Astrocyte (in vitro differentiated cells and primary cell): ENCODE results near the gene ABCC3.

DNA sequence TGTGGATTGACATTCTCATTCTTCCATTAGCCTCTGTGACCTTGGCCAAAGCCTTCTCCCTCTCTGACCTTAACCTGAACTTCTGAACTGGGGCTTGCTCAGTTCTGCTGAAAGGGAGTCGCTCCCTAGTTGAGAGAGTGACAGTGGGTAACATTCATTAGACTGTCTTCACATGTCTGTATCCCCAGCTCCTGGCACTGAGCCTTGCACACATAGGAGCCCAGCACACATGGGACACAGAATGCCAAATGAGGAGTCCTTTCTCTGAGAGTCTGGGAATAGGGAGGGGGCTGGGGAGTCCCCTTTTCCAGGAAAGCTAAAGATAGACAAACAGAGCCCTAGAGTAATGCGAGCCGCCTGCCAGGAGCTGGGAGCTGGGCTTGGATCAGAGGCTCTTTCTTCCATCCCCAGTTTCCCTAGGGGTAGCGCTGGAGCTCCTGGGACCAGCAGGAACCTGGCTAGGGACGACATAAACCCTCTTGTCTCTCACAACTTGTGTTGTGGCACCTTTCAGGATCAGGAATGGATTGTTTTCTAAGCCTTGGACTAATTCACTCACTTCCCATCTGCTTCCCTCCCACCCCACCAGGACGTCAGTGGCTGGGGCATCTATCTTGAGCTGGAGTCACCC lies 2.5 kb downstream of the TAC4 start:
- PRO-cap = no peak
- RRBS, 2 experiments = no CpG with 5 or more reads among the region's 6 CpGs

DNA sequence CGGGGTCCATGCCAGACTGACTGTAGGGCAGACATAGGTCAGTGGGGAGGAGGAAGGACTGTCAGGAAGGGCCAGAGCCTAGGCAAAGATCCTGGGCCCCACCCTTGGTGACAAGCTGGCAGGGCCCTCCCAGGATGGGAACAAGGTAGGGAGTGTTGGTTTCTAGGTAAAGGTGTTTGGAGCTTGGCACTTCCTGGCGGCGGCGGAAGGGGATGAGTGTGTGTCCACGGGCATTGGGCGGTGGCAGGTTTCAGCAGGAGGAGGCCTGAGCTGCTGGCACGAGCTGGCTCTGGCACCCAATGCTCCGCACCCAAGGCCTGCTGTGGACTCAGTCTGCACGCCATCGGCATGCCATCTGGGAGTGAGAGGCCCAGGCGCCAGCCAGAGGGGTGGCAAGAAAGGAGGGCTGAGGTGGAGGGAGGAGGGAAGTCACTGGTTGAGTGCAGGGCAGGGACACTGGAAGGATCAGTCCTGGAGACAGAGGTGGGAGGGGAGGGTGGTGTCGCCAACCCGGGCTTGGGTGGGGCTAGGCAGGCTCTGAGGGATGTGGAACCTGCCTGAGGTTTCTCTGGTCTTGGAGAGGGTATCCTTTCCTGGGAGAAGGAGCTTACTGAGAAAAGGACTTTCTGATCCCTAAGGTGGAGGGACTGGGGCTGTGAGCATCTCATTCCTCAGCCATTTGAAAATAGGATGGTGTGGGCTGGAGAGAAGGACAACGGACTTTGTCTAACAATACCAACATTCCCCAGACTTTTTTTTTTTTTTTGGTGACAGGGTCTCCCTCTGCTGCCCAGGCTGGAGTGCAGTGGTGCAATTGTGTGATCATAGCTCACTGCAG lies 47.0 kb upstream of the TAC4 start:
- PRO-cap = no peak
- RRBS, 2 experiments = no CpG with 5 or more reads among the region's 14 CpGs

- PRO-cap = no peak
- RRBS, 2 experiments = no CpG with 5 or more reads among the region's 8 CpGs
Observed at GRCh38 chr17:50037634-50038092, 18.2 kb upstream of the ITGA3 start.

DNA sequence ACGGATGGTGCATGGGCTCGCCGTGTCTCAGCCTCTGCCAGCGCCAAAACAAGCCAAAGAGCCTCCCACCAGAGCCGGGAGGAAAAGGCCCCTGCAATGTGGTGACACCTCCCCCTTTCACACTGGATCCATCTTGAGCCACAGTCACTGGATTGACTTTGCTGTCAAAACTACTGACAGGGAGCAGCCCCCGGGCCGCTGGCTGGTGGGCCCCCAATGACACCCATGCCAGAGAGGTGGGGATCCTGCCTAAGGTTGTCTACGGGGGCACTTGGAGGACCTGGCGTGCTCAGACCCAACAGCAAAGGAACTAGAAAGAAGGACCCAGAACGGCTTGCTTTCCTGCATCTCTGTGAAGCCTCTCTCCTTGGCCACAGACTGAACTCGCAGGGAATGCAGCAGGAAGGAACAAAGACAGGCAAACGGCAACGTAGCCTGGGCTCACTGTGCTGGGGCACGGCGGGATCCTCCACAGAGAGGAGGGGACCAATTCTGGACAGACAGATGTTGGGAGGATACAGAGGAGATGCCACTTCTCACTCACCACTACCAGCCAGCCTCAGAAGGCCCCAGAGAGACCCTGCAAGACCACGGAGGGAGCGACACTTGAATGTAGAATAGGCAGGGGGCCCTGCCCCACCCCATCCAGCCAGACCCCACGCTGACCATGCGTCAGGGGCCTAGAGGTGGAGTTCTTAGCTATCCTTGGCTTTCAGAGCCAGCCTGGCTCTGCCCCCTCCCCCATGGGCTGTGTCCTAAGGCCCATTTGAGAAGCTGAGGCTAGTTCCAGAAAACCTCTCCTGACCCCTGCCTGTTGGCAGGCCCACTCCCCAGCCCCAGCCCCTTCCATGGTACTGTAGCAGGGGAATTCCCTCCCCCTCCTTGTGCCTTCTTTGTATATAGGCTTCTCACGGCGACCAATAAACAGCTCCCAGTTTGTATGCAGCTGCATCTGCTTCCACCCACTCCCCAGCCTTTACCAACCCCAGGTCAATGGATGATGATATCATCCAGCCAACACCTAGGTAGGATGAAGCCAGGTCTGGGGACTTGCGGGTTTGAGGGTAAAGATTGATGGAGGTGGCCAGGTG lies 5.3 kb upstream of the PDK2 start:
- PRO-cap = unidirectional peak, plus-strand start at position 243 of the sequence
- RRBS, 2 experiments = 82% methylated on average over 2 of the region's 22 CpGs; no CpG with 5 or more reads in 1 of the 2 experiments

DNA sequence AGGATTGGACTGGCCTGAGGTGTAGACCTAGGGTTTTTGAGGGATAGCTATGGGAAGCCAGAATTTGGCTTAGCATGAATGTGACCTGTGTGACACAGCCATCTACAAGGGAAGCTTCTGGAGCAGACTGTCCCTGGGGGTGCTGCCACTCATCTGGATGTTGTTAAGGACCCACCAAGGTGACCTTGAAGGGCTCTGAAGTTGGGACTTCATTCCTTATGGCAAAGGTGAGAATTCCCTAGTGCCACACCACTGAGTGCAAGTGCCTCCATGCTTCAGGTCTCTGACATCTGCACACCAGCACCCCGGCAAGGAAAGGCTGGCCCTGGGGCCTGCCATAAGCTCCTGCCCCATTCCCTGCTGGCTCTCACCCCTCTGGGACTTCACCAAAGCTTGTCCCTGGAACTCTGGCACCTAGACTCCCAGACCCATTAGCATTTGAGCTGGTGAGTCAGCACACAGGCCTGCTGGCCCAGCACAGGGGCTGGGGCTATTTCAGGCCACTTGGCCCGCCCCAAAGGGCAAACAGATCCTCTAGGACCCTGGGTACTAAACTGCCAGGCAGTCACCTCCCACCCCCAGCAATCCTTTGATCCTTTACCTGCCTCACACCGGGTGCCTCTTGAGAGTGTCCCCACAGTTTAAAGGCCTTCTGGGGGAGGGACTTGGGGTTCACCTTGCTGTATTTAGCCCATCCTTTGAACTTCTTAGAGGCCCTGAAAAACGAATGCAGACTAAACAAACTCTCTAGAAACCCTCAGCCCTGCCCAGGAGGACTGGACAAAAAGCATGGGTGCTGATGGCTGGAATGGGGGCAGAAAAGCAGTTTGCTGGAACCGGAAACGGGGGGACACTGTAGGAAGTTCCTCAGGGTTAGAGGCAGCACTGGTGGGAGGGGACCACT lies 3.1 kb upstream of the SAMD14 start:
- PRO-cap = no peak
- RRBS, 2 experiments = no CpG with 5 or more reads among the region's 6 CpGs

GRCh38 chr17:50141201-50141733 lies 9.2 kb downstream of the PPP1R9B start:
- PRO-cap = no peak
- RRBS, 2 experiments = no CpG with 5 or more reads among the region's 15 CpGs

- PRO-cap = no peak
- RRBS, 2 experiments = no CpG with 5 or more reads among the region's 16 CpGs
Observed at GRCh38 chr17:50153689-50154530, 3.4 kb upstream of the PPP1R9B start.

DNA sequence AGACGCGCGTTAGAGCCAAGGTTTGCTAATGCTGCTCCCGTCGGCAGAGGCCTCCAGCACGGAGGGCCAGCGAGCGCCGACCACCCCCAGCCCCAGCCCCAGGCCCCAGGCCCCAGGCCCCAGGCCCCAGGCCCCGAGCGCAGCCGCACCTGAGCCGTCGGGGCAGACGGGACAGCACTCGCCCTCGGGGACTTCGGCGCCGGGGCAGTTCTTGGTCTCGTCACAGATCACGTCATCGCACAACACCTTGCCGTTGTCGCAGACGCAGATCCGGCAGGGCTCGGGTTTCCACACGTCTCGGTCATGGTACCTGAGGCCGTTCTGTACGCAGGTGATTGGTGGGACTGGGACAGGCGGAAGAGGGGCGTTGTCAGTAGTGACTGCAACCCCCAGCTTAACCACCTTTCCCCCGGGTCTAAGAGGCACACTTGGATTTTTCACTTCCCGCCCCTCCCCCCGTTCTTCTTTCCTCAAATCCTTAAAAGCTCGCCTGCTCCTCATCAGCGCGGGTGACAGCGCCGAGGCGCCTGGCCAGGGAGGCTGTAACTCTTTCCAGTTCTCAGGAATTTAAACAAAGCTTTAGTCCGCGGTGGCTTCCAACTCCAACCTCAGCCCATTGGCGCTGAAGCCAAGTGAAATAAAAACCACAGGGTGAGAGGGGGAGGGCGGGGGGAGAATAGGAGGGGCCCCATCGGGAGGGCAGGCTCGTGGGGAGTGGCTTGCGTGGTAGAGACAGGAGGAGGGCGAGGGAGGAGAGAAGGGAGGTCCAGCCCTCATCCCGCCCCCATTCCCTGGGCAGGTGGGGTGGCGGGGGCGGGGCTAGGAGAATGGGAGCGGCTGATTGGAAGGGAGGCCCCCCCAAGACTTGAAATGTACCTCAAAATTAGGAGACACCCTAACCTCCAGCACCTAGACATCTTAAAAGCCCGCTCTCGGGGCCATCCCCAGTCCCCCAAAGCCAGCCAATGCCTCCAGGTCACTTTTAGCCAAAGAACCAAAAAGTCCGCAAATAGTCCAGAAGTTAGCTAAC lies 1.5 kb downstream of the COL1A1 start:
- PRO-cap = bidirectional peak, plus-strand start at position 947 of the sequence, minus-strand start at position 299 of the sequence
- RRBS, 2 experiments = 2 to 5% methylated on average over 7 of the region's 58 CpGs

GRCh38 chr17:50208858-50209085 lies 7.3 kb upstream of the COL1A1 start:
- PRO-cap = no peak
- RRBS, 2 experiments = no CpG with 5 or more reads among the region's 1 CpG

DNA sequence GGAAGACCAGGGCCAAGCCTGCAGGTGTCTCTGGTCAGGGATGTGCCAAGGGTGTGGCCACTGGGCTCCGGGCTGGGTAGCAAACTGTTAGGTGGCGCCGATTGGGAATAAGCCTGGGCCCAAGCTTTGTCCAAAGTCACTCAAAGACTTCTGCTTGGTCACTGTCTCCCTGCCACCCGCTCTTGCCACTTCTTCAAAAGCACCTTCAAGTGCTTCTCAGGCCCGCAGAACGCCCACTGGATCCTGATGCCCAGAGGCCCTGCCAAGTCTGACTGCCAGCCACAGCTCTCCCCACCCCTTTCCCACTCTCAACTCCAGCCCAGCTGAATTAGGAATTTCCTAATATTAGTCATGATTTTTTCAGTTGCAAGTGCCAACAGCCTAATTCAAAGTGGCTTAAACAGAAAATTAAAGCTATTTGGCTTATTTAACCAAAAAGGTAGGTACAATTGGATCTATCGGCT lies 20.7 kb upstream of the COL1A1 start:
- PRO-cap = no peak
- RRBS, 2 experiments = no CpG with 5 or more reads among the region's 7 CpGs

GRCh38 chr17:50283801-50284300 lies 9.6 kb downstream of the TMEM92 start:
- PRO-cap = no peak
- RRBS, 2 experiments = no CpG with 5 or more reads among the region's 12 CpGs

DNA sequence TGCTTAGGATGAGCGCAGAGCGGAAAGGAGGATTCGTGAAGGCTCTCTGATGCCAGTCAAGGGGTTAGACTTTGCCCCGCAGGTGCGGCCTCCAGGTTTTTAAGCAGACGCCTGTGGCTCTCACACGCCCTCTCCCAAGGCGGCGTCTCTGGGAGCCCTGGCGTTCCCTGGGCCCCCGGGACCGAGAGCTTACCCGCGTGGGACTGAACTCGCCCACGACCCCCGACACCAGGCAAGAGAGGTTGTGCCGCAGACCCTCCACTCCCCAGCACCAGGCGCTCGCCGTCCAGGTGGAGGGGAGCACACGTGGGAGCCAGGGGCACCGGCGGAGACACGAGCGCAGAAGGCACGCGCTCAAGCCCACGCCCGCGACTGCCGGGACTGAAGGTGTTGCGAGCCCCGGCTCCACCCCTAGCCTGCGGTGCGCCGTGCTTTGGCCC lies 354 bp upstream of the XYLT2 start:
- PRO-cap = bidirectional peak, plus-strand start outside the sequence, minus-strand start at position 383 of the sequence
- RRBS, 2 experiments = 1% methylated on average over 14 of the region's 37 CpGs

GRCh38 chr17:50363672-50364369 lies 9.2 kb downstream of the MRPL27 start:
- PRO-cap = no peak
- RRBS, 2 experiments = no CpG with 5 or more reads among the region's 9 CpGs

DNA sequence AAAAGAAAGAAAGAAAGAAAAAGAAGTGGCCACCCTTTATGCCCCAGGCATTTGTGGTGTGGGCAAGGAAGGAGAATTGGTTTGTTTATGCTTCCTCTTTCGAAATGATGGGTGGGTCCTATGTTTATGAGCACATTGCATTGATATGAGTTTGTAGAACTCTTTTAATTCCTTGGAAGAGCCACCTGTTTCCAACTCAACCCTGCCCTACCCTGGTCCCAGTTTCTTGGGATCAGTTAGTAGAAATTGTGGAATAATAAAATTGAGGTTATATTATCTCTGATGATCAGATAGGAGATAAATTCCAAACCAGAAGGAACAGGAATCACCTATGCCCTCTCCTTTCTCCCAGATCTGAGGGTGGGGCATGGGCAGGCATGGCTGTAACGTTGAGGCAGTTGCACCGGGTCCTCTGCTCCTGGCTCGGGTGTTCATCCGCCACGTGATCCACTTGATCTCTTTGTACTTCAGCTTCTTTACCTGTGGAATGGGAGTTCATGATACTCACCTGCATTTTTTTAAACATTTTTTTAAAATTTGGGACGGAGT lies 15.9 kb downstream of the CHAD start:
- PRO-cap = no peak
- RRBS, 2 experiments = no CpG with 5 or more reads among the region's 7 CpGs

- PRO-cap = no peak
- RRBS, 2 experiments = no CpG with 5 or more reads among the region's 10 CpGs
Observed at GRCh38 chr17:50473372-50473894, 4.8 kb upstream of the CHAD start.

DNA sequence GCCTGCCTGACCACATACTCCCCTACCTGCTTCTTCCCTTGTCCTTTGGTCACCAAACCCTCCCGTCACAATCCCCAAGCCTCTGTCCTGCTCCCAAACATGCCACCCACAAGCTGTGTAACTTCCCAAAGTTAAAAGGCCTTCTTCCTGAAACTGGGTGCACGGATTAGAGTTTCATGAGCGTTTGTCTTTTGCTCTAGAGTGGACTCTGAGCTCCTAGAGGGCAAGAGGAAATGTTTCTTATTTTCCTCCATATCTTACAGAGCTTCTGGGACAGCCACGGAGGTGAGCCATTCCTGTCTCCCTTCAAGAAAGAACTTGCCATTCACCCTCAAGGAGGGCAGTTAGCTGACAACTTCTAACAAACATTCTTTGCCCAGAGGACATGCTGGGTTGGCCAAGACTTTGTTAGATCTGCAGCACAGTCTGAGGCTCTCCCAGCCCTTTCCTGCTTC lies 2.7 kb upstream of the MYCBPAP start:
- PRO-cap = no peak
- RRBS, 2 experiments = no CpG with 5 or more reads among the region's 4 CpGs

GRCh38 chr17:50536326-50537220 lies 4.0 kb downstream of the EPN3 start:
- PRO-cap = no peak
- RRBS, 2 experiments = 84 to 93% methylated on average over 6 of the region's 51 CpGs

- PRO-cap = no peak
- RRBS, 2 experiments = 1 to 4% methylated on average over 39 of the region's 100 CpGs
Observed at GRCh38 chr17:50634140-50635431, at the start of gene ABCC3. TSS of gene ABCC3 (plus strand) at chr17:50634881.

DNA sequence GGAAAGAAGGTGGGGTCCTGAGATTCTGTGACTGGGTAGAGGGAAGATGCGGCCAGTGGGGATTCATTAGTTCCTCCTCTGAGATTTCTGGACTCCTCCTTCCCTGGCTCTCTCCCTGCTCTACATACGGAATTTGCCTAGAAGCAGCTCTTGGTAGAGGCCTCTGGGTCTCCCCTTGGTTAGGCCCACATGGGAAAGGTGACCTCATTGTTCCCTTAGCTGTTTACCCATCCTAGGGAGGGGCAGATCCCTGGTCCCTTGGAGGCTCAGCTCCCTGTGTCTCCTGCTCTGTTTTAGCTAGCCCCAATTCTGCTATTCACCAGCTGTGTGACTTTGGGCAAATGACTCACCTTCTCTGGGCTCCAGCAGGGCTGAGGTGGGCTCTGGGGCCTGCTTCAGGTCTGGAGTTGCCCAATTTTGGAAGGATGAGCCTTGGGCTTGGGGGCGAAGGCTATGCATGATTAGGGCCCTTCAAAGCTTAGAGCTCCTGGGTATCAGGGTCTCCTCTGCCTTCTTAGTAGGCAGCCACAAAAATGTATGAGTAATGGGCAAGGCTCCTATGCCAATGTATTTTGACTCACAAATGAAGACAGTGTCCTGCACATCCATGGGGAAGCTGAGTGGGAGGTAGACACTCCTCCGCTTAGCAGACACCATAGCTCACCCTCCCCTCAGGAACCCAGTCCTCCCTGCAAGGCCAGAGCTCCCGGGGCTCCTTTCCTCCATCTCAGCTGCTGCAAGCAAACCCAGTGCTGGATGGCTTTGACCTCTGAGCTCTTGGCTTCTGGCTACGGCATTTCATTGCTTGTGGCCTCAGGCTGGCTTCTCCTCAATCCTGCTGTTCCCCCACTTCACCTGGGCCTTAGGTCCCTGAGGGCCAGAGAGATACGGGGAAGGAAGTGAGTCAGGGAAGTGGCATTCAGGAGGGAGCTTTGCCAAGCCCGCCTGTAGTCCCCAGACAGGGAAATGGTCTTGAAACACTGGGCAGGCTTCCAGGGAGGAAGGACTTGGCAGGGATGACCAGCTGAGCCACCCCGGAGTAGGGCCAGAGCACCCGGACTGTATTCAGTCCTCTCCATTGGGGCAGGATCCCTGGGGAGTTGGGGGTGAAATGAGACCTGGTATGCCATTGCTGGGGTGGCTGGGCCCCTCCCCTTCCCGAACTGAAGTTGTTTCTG lies 4.2 kb downstream of the ABCC3 start:
- PRO-cap = no peak
- RRBS, 2 experiments = no CpG with 5 or more reads among the region's 11 CpGs

- PRO-cap = no peak
- RRBS, 2 experiments = no CpG with 5 or more reads among the region's 6 CpGs
Observed at GRCh38 chr17:50649067-50649912, 14.6 kb downstream of the ABCC3 start.